ENCODE results near the gene LRRFIP1.

- PRO-cap: no peak
These were observed 149.7 kb downstream of the COPS8 start for GRCh38 chr2:237235404-237235807.

DNA sequence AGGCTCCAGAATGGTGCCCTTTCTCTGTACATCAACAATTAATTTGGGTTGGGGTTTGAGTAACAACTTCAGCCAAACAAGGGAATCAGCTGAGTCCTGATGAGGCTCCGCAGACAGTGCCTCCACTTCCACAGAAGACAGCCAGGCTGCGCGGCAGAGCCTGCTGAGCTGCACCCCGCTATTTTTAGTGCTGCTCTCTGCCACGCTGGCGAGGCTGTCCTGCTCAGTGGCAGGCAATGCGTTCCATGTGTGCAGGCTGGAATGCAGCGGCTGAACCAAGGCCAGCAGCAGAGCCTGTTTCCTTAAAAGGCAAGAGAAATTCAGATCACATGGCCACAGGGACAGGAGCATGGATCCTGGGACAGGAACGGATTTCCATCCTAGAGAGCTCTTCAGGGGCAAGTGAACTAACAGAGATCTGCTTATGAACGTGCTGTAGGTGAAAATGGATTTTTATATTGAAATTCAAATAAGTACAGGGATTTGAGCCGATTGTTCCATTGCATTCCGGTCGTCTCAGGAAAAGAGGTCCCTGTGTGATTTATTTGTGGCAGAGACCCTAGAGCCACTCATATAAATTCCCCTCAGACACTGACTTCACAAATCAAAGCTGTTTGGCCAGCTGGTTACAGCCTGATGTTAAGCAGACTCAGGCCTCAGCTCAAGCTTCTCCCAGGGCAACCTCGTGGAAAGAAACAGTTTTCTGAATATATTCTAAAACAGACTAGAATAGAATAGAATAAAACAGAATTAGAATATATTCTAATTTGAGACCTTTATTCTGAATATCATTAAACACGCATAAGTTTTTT is 98.6 kb downstream of the COL6A3 start:
- PRO-cap: no peak

DNA sequence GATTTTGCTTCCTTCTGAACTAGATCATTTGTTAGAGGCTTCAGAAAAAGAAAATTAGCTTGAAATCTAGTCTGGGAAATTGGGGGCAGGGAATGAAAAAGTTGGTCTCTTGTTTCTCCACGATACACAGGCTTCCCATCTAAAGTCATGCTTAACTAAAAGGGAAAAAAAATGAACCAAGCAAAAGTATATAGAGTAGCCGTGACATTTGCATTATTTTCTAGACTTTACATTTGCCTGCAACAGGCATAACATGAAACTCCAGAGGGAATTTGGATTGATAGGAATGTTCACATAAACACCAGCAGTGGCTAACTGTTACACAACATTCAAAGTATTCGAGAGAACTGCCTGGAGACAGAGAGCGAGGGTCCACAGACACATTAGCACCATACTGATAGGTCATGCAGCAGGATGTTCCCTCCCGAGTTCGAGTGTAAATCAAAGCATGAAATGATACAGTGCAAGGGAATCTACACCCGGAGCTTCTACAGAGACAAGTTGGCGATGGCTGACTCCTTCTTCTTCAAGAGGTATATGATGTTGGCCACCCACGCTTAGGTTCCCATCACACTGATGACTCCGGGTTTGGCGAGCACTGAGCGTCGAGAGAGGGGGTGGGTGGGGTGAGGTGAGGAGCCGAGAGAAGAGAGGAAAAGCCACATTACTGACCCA is 89.6 kb downstream of the COL6A3 start:
- PRO-cap: no peak

DNA sequence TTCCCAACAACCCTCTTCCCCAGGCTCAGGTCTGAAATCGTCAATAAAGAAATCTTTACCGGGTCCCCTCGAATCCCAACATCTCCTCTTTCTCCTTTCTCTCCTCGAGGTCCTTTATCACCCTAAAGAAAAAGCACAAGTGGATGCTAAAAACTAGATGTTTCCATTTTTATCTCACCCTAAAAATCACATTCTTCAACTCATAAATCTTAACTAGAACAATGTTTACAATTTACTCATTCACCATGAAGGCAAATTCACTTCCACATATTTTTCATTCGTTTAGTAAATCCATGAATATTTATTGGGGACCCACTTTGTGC is 55.5 kb downstream of the COL6A3 start:
- PRO-cap: no peak

- PRO-cap: no peak
These were observed 47.2 kb downstream of the COL6A3 start for GRCh38 chr2:237366600-237367229.

GRCh38 chr2:237384903-237385624 is 28.9 kb downstream of the COL6A3 start:
- PRO-cap: no peak

DNA sequence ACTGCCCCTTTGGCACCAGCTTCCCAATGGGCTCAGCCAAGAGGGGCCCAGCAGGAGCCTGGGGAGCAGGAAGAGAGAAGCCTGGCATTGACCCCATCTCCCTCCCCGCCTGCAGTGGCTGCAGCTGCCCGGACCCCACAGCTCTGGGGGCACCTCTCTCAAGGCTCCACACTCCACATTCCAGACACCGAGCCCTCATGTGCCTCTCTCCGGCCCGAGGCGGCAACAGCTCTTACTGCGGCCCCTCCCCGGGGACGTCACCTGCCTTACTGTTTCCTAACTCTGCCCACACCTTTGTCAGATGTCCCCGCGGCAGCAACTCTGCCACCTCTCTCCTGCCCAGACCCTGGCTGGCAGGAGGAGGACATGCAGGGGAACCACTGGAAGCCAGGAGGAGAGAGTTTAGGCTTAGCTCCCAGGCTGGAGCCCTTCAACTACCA is 13.6 kb upstream of the MLPH start:
- PRO-cap: unidirectional peak, plus-strand start at position 291 of the sequence

- PRO-cap: unidirectional peak, plus-strand start at chr2:237475015; bidirectional peak, plus-strand start at chr2:237475079, minus-strand start at chr2:237475066
These were observed 12.3 kb upstream of the MLPH start for GRCh38 chr2:237474614-237475197.

DNA sequence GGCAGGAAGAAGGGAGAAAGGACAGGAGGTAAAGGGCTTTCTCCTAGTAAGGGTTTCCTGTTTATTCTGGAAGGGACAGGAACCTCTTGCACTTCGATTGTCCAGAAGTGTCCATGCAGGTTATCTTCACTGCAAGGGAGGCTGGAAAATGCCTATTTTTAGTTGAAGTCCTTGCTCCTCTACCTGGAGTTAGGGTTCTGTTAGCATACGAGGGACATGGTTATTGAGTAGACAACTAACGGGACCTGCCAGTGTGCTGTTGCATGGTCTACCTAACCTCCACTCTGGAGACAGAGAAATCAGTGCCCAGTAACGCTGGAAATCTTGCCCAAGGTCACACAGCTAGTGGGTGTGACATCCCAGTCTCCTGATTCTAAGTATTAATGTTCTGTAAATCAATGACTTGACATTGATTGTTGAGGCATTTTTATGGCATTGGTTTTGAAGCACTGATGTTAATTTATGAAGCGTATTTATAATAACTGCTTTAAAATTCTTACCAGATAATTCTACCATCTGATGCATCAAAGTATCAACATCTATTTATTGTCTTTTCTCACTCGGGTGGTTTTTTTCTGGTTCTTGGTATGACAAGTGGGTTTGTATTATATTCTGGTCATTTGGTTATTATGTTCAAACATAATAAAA is 10.5 kb upstream of the MLPH start:
- PRO-cap: no peak

GRCh38 chr2:237485847-237486185 is 1.2 kb upstream of the MLPH start:
- PRO-cap: no peak

DNA sequence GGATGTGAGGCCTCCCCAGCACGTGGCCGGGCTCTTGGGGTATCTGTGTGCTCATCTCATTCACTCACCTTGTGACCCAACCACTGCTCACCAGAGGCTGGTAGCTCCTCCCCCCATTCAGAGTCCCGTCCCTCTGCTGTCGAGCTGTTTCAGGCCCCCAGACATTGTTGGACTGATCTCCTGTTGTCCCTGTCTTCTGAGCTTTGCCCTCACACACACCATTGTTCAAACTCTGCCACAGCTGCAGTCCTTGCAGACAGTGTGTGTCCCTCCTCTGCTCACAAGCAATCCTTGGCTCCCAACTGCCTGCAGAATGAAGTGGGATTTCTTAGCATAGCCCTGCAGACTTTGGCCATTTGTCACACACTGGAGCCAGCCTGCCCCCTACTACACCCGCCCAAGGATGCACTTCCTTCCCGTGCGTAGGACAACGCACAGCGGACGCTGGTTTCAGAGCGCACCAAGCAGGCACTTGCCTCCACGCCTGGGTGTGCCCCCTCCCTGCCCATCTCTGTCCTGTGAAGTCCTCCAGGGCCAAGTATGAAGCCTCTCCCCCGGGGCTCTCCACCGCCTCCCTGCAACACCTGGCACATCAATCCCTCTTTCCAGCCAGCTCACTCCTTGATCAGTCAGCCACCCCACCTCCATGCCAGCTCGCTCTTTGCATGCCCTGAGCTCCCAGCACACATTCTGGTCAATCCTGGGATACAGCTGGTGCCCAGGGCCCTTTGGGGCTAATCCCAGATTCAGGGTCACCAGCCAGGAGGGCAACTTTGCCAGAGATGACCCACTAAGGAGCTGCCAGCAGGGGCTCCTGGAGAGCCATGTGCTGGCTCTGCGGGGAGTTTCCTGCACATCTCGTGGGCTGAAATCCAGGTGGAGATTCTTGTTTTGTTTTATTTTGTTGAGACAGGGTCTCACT is 16.5 kb upstream of the PRLH start:
- PRO-cap: no peak

DNA sequence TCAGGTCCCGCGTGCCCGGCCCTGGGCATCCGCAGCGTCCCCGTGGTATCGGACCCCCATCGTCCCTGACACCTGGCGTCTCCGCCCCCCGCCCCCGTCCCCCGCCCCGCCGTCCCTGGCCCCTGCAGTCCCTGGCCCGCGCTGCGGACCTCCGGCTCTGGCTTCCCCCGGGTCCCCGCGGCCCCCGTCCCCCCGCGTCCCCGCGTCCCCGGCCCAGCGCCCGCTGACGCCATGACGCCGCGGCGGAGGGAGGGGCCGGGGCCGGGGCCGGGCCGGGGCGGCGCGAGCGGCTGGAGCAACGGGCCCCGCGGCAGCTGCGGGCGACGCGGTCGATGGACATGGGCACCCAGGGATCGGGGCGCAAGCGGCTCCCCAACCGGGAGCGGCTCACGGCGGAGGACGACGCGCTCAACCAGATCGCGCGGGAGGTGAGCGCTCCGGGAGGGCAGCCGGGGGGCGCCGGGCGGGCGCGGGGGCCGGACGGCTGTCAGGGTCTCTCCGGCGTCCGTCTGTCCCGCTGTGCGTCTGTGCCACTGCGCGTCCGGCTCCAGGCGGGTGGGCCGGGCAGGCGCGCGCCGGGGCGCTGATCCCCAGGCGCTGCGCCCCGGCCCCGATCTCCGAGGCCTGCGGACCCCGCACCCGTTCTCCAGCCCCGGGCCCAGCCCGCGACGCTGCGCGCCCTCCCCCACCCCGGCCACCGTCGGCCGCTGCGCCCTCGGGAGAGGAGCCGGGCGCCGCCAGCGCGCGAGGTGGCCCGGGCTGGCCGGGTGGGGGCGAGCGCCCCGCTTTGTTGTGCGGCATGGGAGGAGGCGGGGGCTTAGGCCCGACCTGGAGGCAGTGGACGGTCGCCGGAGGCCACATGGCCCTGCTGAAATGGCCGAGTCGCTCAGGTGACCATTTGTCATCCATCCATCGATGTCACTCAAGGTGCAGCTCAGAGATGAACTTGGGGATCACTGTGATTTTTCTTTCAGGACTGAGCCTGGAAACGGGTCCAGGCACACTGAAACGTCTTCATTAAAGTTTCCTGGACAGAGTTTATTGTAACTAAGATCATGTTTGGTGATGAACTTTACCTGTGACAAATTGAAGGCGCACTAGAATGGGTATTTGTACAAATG is at the start of gene LRRFIP1:
Gene LRRFIP1 (plus strand): TSS at position 275 of the 1,121 bp plus-strand sequence.
- PRO-cap: bidirectional peak, plus-strand start at position 313 of the sequence, minus-strand start at position 159 of the sequence; bidirectional peak, plus-strand start at position 721 of the sequence, minus-strand start at position 709 of the sequence

DNA sequence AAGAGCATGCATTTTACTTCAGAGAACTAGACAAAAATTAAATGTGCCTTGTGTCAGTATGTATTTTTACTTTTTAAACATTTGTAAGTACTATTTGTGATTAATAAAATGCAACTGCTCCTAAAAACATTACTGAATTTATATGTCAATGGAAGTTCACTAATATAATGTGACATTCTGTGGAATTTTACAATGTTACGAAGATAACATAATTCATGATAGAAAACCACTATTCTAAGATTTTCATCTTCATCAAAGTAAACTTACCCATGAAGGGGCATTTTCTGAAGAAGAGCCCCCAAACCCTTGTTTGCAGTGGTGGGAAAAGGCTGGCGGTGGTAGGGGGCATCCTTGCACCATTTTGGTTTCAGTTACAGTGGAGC is 29.3 kb downstream of the LRRFIP1 start:
- PRO-cap: no peak

DNA sequence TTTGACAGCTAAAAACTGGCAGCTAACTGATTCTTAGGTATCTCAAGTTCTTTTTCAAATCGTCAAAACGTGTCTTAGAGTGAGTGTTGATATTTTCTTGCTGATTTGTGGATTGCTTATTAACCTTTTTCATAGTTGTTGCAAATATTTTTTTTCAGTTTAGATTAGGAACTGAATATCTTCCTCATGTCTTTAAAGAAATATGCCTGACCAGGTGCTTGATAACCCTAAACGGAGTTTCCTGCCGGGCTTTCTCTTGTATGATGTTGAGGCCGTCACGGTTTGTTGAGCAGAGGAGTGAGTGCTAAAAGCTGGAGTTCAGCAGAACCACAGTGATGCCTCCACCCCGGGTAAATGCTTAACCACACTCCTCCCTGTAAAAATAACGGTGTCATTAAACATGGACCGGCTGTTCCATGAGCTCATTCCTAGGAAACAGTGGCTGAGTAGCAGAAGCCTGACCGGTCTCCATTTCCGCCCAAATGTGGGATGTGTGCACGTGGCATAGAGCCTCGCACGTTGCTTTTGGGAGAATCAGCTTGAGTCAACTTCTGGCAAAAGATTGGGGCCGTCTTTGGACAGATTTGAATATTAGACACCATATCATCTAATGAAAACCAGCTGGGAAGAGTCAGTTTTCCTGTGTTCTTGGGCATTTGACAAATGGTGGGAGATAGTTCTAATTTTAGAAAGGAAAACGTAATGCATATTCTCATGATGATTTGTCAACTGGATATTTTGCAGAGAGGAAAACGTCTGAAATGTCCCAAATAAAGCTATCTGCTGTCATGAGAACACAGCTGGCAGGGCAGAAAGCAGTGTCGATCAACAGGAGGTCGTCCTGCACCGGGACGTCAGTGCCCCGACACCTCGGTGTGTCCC is 42.2 kb downstream of the LRRFIP1 start:
- PRO-cap: no peak

- PRO-cap: no peak
These were observed 57.8 kb downstream of the LRRFIP1 start for GRCh38 chr2:237685235-237685588.

GRCh38 chr2:237686792-237687293 is 59.5 kb downstream of the LRRFIP1 start:
- PRO-cap: no peak

DNA sequence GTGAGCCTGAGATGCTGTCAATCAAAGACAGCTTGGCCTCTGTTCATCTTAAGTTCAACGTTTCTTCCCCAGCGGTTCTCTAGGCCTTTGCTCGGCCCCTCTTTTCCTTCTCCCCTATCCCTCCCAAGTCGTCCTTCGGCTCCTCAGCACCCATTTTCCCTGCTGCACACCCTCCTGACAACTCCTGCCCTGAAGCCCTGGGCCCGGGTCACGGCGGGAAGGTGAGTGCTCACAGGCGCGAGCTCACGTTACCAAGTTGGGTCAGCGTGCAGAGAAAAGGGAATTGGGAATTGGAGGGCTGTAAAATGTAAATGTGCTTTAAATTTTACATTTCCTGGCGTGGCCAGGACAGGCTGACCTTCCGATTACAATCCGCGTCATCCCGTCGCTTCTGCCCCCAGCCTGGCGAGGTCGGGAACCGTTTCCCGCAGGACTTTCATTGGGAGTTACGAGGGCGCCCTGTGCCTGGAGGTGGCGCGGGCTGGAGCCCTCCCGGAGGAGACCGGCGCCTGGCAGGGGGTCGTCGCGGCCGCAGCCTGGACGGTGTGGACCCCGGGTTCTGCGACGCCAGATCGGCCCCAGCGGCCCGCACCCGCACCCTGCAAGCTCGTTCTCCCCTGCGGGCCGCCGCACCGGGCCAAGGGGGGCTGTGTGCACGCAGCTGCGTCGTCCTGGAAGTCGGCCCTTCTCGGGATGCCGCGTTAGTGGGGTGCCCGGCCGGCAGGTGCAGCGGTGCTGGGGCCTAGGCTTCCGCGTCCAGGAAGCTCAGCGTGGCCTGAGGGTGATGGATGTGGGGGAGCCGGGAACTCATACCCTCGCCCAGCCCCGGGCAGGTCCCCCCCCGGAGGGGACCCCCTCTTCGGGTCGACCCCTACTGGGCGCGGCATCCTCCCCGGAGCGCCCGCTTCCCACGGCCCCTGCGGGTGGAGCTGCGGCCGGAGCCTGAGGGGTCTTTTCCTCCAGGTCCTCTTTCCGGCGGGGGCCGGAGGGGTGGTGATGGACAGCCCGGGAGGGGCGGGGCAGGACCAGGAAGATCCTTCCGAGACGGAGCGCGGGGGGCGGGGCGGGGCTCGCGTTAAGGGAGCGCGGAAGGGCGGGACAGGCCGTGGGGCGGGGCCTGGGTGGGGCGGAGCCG is 63.8 kb downstream of the LRRFIP1 start:
- PRO-cap: bidirectional peak, plus-strand start at position 439 of the sequence, minus-strand start at position 281 of the sequence; bidirectional peak, plus-strand start at position 669 of the sequence, minus-strand start at position 615 of the sequence; bidirectional peak, plus-strand start outside the sequence, minus-strand start at position 972 of the sequence

DNA sequence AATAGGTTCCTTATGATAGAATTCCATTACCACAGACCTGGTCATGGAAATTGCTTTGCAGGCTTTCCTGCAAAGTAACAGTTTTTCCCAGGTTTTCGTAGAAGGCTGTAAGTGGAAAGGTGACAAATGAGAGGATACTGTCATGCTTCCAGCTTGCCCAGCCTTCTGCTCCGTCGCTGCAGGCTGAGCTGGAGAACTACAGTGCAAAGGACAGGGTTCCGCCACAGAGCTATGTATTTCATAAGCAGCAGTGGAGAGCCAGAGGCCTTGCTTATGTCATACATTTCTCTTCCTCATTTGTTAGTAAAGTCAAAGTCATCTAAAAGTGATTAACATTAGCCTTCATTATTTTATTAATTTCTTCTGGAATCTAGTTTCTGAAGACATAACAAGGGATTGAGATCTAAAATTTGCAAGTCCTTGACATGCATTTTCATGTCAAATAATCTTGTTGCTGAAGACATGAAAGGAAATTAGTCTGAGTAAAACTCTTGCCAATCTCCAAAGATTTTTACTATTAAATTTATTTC is 72.9 kb upstream of the RBM44 start:
- PRO-cap: no peak

DNA sequence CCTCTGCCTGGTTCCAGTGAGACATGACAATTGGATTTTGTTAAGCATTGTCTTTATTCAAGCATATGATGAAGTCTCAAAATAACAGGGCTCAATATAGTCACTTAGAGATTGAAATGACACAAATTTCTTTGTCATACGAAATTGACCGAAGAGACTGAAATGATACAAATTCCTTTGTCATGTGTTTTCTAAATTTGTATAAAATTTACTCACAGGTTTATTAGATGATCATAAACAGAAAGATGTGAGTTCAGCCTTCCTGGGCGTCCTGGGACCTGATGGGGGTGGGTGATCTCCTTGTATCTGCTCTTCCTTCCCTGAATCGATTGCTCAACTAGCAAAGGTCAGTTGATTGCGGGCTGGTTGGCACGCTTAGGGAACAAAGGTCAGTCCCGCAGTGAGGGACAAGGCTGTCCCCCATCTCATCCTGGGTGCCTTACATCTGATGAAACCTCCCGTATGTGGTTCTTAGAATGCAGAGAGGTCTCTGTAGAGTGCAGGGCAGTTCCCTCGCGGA is 56.6 kb upstream of the RBM44 start:
- PRO-cap: no peak

DNA sequence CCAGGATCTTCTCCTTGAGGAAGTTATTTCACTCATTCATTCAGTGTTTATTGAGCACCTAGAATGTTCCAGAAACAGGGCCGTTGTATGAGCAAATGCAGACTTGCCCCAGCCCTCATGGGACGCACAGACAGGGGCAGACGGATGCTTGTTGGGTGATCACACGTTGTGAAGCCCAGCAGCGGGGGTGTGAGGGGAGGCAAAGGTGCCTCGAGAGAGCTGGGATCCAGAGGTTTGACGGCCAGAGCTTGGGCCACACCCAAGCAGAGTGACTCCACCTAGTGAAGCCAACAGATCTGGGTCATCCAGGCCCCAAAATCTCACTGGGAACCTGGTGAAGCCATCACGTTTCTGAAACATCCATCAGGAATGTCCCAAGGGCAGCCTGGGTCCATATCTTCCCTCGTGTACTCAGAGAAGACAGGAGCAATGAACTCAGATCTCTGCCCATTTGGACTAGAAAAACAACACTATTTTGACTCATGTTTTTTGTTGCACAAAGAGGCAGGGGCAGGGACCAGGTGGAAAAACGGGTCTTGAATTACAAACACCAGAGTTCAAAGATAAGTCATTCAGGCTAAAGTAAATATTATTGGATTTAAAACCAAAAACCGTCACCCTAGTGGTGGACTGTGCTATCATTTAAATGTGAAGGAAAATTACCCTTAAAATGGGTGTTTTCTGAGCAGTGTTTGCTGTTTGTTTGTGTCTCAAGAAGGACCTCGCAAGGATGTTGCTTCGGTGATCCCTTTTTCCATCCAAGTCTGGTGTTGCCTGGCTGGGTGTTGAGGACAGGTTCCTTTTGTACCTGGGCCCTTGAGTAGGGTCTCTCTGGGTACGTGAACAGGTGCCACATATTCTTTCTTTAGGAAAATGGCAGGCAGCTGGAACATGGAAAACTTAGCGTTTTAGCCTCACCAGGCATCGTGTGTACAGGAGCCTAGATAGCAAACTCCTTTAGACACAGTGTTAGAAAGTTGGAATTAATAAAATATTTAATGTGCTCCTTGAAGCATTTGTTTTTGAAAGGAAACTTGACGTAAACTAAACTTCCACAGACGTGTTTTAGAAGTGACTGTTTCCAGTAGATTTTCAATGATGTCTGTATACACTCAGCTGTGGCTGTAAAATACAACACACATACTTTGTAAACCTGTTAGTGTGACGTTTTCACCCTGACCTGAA is 54.6 kb upstream of the RBM44 start:
- PRO-cap: no peak